ENCODE measurements around the genes CBR3 and DOP1B.

DNA sequence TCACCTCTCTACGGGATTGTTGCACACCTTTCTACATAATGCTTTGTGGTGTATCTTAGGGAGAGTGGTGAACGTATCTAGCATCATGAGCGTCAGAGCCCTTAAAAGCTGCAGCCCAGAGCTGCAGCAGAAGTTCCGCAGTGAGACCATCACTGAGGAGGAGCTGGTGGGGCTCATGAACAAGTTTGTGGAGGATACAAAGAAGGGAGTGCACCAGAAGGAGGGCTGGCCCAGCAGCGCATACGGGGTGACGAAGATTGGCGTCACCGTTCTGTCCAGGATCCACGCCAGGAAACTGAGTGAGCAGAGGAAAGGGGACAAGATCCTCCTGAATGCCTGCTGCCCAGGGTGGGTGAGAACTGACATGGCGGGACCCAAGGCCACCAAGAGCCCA lies 2.6 kb downstream of the CBR1 start:
- PRO-cap, result no peak
- CAGE, long polyA plus RNA, result no peak

DNA sequence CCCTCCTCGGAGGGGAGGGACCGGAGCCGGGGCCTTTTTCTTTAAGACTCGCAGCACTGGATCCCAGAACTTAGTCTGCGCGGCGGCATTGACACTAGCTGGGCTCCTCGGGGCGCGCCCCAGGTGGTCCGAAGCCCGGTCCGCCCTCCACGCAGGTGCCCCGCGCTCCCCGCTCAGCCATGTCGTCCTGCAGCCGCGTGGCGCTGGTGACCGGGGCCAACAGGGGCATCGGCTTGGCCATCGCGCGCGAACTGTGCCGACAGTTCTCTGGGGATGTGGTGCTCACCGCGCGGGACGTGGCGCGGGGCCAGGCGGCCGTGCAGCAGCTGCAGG lies at the start of gene CBR3:
Gene CBR3, plus strand, starts transcription at position 66 of the 333 bp plus-strand sequence.
- PRO-cap, result unidirectional peak, plus-strand start at position 73 of the sequence
- CAGE, long polyA plus RNA, result start-site peak on the plus strand centred at position 65 of the sequence, 19 bp wide, 53 and 39 reads in 2 replicates

GRCh38 chr21:36156727-36157859 lies at the start of gene DOP1B:
DOP1B (plus strand) TSS chr21:36156824.
- PRO-cap, result bidirectional peak, plus-strand start at chr21:36156825, minus-strand start at chr21:36156459; bidirectional peak, plus-strand start at chr21:36157258, minus-strand start at chr21:36157192
- CAGE, long polyA plus RNA, result no peak

- PRO-cap, result no peak
- CAGE, long polyA plus RNA, result no peak
Observed at GRCh38 chr21:36193180-36193673, 36.6 kb downstream of the DOP1B start.

- PRO-cap, result no peak
- CAGE, long polyA plus RNA, result no peak
Observed at GRCh38 chr21:36198741-36199176, 42.1 kb downstream of the DOP1B start.

GRCh38 chr21:36288508-36288999 lies 31.4 kb upstream of the MORC3 start:
- PRO-cap, result no peak
- CAGE, long polyA plus RNA, result no peak

GRCh38 chr21:36508771-36509436 lies 29.0 kb upstream of the CLDN14 start:
- PRO-cap, result no peak
- CAGE, long polyA plus RNA, result no peak

DNA sequence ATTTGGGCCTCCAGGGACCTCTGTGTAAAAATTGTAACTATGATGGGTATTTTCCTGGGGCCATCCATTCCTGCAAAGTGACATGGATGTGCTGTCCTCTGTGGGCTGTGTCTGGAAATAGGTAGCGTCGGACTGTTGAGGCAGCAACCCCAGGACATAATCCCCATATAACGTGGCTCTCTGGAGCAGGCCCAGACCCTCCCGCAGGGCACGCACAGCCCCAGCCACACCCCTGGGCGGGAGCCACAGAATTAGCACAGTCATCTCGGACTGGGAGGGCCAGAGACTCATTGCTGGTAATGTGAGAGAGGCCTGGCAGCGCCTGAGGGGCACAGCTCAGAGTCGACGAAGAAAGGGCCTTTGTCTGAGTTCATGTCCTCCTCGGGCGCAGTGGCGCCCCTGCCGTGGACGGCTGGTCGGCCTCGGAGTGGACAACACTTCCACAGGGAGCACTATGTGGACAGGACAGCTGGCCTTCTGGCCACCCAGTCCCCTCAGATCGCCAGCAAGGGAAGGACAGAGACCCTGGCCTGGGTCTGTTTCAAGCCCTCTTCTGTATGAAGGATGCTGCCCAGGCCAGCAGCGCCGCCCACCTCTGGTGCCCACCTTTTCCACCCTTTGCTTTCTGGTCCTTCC lies 20.1 kb downstream of the SIM2 start:
- PRO-cap, result no peak
- CAGE, long polyA plus RNA, result no peak

- PRO-cap, result no peak
- CAGE, long polyA plus RNA, result no peak
Observed at GRCh38 chr21:36791131-36791572, 92.2 kb downstream of the SIM2 start.

- PRO-cap, result no peak
- CAGE, long polyA plus RNA, result no peak
Observed at GRCh38 chr21:36859943-36860521, 106.4 kb downstream of the HLCS start.

- PRO-cap, result no peak
- CAGE, long polyA plus RNA, result no peak
Observed at GRCh38 chr21:37106483-37107539, 33.8 kb downstream of the TTC3 start.

GRCh38 chr21:37202570-37203243 lies 64.4 kb downstream of the VPS26C start:
- PRO-cap, result no peak
- CAGE, long polyA plus RNA, result no peak

DNA sequence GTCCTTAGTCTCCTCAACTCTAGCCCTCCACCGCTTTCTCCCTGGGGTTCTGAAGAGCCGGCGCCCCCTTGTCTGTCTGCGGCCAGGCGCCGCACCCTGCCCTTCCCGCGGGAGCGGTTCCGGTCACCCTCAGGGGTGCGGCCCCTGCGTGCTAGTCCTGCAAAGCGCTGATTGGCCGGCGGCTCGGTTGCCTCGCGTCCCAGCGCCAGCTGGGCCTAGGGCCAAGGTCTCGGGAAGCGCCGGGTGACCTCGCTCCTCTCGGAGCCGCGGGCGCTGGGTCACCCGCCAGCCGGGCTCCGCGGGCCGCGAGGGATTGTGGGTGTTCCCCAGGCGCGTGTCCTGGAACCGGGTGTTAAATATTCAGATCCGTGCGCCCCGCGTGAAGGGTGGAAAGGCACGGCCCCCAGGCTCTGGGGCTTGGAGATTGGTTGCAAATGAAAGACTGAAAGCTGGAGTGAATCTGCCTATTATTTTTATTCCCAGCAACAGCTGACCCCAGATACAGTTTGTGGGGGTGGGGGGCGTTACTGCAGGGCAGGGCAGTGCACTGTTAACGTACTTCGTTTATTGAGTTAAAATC lies 767 bp upstream of the VPS26C start:
- PRO-cap, result bidirectional peak, plus-strand start at position 363 of the sequence, minus-strand start at position 317 of the sequence
- CAGE, long polyA plus RNA, result no peak

- PRO-cap, result no peak
- CAGE, long polyA plus RNA, result no peak
Observed at GRCh38 chr21:37282601-37282917, 15.4 kb upstream of the VPS26C start.

DNA sequence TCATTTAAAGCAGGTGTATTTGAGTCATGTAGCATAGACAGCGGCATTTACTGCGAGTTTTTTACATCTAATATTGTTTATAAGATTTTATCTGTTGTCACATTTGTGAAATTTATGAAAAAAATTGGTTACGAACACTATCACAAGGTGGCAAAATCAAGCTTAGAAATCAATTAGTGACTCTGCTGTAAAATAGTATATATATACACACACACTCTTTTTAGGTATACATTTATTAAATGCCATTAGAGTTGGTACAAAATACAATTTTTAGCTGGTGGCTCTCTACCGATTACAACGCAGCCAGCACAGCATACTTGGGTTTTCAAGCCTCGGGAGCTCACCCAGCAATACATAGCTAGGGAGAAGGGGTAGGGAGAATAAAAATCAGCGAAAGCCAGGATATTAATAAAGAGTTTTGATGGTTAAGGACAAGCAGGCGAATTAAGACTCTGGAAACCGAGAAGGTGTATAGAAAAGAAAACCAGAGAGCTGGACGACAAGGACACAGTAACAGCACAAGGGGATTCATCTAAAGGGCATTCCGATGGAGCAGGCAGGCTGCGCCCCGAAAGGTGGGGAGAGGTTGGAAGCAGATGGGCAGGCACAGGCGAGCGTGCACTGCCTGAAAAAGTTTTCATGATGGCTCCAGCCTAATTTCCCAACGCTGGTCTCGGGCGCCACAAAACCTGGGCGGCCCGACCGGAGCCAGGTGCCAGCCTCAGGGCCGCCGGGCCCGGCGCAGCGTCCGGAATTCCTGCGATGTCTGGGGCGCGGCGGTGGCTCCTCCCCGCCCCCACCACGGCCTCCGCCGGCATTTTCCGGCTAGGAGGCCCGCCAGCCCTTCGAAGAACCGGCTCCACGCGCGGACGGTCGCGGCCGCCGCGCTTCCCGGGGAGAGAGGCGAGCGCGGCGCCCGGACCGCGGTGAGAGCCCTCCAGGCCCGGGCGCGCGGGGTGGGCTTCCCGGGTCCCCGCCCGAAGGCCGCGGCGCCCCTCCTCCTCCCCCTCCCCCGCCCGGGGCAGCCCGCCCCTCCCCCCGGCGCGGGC lies 989 bp upstream of the DYRK1A start:
- PRO-cap, result bidirectional peak, plus-strand start at position 848 of the sequence, minus-strand start at position 768 of the sequence
- CAGE, long polyA plus RNA, result no peak

- PRO-cap, result no peak
- CAGE, long polyA plus RNA, result no peak
Observed at GRCh38 chr21:37565702-37566405, 199.3 kb downstream of the DYRK1A start.

GRCh38 chr21:37631536-37632189 lies 265.1 kb downstream of the DYRK1A start:
- PRO-cap, result no peak
- CAGE, long polyA plus RNA, result no peak

GRCh38 chr21:37644657-37645032 lies 271.6 kb downstream of the KCNJ6 start:
- PRO-cap, result no peak
- CAGE, long polyA plus RNA, result no peak

DNA sequence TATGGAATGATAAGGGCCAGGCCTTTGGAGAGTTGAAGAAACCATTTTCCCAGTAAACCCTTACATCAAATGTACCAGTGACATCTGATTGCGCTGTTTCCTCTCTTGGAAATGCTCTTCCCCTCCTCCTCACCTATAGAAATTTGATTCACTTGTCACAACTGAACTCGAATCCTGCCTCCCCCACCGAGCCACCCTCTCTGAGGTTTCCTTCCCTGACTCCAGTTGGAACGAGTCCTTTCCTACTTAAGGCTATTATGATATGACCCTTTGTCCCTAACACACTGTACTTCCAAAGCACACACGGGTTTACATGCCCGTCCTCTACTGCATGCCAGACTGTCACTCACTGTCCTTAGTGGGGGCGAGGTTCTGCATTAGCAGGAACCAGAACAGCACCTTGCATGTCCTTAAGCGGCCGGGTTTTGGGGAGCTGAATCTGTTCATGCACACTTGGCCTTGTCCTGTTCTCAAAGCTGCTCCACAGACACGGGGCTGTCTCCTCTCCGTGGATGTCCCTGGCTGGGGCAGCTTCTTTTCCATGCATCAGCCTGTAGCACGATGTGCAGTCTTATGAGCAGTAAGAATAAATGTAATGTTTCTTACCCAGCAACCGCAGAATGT lies 164.6 kb upstream of the KCNJ6 start:
- PRO-cap, result no peak
- CAGE, long polyA plus RNA, result no peak

DNA sequence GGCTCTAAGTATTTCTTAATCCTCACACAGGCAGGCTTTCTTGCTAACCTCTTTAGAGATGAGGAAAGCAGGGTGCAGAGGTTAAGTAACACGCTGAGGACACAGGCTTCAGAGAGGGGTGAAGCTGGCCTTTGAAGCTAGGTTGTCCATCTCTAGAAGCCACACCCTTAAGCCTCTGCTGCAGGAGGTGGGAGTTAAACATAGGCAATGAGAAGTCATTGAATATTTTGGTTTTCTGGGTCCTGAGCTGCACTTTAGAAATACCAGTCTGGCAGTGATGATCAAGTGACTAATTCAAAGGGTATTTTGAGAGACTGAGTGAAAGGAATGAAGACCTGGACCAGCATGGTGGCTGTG lies 9.9 kb downstream of the KCNJ15 start:
- PRO-cap, result no peak
- CAGE, long polyA plus RNA, result no peak